BJ (cell line): ENCODE measurements around a stretch of chr1.

- CAGE, long polyA plus RNA, result no peak
- RRBS, result no CpG with 5 or more reads among the region's 9 CpGs
Measured at GRCh38 chr1:37552394-37552878, 1.7 kb downstream of the SNIP1 start.

DNA sequence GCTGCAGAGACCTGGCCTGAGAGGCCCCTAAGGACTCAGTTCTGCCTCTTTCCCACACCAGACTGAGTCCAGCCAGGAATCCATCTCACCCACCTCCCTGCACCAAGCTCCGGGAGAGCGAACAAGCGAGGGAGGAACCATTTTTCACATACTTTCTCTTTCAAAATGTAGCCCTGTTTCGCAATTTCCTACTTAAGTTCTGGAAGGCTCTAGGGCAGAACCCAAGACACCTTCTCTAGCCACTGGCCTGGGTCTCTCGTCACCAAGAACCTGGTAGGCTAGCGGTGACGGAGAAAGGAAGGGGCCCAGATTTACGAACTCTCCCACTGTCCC is 10.8 kb upstream of the GNL2 start:
- CAGE, long polyA plus RNA, result no peak
- RRBS, result no CpG with 5 or more reads among the region's 8 CpGs

DNA sequence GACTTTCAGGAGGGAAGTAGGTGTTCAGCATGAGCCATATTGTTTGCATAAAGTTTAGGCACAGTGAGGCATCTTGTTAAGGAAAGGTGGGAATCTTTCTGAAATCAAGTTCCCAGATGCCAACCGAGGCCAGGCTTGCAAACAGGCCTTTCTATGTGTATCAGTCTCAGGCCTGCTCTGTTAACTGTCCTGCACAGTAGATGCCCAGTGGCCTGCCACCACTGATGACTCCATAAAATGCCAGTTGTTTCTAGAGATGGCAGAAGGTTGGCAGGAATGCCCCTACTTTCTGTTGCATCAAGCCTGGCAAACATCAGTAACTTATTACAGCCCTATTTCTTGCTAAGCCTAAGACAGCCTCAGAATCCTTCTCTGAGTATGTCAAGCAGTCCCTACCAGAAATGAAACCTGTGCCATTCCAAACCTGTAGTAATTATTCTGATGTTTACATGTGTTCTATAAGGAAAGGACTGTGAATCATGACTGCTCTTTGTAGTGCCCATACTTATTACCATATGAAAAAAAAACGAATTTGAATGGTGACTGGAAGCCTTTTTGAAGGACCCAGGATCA is 5.3 kb downstream of the CDCA8 start:
- CAGE, long polyA plus RNA, result no peak
- RRBS, result no CpG with 5 or more reads among the region's 2 CpGs

DNA sequence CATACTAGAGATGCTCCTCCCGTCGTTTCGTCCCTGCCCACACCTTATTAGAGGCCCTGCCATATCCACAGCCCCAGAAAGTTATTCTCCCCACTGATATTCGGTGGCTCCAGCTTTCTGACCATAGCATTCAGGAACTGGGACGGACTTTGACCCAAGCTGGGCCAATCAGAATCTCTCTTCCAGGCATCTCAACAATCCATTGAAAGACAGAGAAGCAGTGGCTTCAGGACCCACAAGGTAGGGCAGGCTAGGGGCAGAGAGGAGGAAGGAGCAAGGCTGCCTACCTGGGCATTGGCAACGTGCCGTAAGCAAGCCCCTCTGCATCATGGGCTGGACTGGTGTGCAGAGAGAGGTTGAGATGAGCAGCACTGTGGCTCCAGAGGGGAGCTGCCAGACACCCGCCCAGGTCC is 32.5 kb downstream of the EPHA10 start:
- CAGE, long polyA plus RNA, result no peak
- RRBS, result no CpG with 5 or more reads among the region's 8 CpGs

GRCh38 chr1:37833059-37833466 is 25.1 kb upstream of the YRDC start:
- CAGE, long polyA plus RNA, result no peak

DNA sequence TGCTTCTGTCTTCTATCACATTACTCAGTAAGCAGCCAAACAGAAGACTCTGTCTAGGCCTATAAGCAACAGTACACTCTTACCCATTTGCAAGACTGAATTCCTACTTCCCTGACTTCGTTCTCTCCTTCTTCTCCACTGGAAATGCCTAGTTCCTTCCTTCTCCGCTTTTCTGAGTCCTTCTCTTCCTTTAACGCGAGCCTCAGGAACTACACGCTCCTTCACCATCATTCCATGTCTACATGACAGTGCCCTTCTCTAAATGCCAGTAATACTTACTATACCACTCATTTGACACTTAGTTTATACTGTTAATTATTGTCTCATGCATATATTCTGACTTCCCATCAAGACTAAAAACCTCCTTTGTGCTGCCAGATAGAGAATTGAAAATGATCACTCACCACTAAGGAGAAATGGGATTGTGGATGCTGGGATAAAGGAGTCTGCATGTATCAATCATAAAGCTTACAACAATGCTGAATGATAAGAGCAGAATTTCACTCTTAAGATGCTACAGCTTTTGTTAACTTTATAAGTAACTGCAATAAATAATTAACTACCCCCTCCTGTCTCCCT is 15.1 kb downstream of the MTF1 start:
- CAGE, long polyA plus RNA, result no peak
- RRBS, result no CpG with 5 or more reads among the region's 5 CpGs

- CAGE, long polyA plus RNA, result no peak
- RRBS, result 1% methylated on average over 5 of the region's 16 CpGs
Measured at GRCh38 chr1:37858933-37859337, 457 bp downstream of the MTF1 start.

GRCh38 chr1:37859940-37860770 is 763 bp upstream of the MTF1 start:
- CAGE, long polyA plus RNA, result no peak
- RRBS, result no CpG with 5 or more reads among the region's 32 CpGs

DNA sequence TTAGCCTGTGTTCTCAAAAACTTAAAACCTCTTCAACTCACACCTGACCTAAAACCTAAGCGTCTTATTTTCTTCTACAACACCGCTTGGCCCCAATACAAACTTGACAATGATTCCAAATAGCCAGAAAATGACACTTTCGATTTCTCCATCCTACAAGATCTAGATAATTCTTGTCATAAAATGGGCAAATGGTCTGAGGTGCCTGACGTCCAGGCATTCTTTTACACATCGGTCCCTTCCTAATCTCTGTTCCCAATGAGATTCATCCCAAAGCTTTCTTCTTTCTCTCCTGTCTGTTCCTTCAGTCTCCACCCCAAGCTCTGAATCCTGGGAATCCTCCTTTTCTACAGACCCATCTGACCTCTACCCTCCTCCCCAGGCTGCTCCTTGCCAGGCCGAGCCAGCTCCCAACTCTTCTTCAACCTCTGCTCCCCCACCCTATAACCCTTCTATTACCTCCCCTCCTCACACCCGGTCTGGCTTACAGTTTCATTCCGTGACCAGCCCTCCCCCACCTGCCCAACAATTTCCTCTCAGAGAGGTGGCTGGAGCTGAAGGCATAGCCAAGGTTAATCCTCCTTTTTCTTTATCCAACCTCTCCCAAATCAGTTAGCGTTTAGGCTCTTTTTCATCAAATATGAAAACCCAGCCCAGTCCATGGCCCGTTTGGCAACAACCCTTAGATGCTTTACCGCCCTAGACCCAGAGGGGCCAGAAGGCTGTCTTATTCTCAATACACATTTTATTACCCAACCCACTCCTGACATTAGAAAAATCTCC is 37.7 kb downstream of the INPP5B start:
- CAGE, long polyA plus RNA, result no peak
- RRBS, result no CpG with 5 or more reads among the region's 11 CpGs

GRCh38 chr1:37931124-37932351 is 15.3 kb downstream of the INPP5B start:
- CAGE, long polyA plus RNA, result no peak
- RRBS, result 2% methylated on average over 5 of the region's 79 CpGs

DNA sequence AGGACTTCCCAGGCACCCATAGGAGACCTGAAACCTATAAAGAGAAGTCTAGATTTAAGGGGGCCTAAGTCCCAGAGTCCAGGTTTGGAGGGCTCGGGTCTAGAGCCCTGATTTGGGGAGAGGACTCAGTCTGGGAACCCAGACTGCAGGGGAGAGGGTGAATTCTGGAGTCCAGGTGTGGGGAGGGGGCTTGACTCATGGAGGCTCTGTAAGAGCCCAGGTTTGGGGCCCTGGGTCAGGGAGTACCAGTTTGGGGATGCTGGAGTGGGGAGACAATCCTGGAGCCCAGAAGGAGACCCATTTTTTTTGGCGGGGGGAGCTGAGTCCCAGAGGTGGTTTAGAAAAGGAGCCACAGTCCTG is 7.2 kb upstream of the SF3A3 start:
- CAGE, long polyA plus RNA, result no peak
- RRBS, result no CpG with 5 or more reads among the region's 2 CpGs

DNA sequence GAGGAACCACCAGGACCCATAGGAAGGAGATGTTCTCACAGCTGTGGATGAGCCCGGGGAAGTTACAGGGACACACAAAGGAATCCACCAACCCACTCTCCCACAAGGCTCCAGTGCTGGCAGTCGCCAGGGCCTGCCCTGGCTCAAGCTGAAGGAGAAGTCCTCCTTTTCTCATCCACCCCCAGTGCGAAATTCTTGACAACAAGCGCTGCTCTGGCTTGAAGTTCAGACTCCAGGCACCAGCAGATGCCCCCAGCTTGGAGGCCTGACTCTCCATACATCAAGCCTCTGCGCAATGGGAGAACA is 4.5 kb downstream of the FHL3 start:
- CAGE, long polyA plus RNA, result no peak
- RRBS, result no CpG with 5 or more reads among the region's 5 CpGs

GRCh38 chr1:38699890-38700515 is 159.6 kb downstream of the RRAGC start:
- CAGE, long polyA plus RNA, result no peak
- RRBS, result no CpG with 5 or more reads among the region's 5 CpGs

- CAGE, long polyA plus RNA, result no peak
- RRBS, result no CpG with 5 or more reads among the region's 8 CpGs
Measured at GRCh38 chr1:38777766-38778448, 81.7 kb downstream of the RRAGC start.

DNA sequence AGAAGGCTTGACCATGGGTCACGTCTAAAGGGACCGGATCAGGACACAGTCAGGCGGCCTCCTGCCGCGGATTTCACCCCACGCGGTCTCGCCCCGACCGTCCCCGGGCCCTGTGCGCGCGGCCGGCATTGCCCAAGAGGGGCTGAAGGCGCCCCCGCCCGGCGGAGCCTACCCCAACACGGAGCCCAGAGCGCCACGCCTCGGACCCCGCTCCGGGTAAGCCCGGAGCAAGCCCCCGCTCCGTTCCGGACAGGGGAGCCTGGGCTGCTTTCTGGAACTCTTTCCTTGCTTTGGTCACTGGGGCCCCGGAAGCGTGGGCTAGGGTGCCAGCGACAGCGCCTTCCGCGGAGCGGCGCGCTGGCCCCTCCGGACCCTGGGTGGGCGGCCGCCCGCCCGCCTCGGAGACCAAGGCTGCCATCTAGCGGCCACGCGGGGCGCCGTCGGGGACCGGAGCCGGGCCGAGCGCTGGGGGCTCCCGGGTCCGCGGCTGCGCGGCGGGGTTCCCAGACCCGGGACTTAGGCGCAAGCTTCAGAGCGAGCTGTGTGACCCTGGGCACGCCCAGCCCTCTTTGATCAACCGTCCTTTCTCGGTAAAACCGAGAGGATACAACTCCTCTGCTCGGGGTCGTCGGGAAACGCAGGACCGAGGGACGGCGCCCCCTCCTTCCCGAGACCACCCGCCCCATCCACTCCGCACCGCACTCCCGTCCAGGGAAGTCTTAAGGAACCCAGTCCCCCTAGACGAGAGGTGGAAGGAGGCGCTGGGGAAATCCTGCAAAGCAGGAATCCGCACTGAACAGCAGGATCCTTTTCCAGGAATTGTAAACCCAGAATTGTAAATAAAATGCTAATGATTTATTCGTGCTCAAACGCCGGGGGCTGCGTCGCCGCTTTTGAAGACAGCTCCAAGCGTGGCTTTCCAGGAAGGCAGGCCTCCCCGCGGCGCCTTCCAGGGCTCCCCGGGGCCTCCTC is 41.4 kb downstream of the RRAGC start:
- CAGE, long polyA plus RNA, result no peak
- RRBS, result 6% methylated on average over 50 of the region's 93 CpGs

- CAGE, long polyA plus RNA, result no peak
- RRBS, result no CpG with 5 or more reads among the region's 8 CpGs
Measured at GRCh38 chr1:39107414-39107875, 81.3 kb downstream of the NDUFS5 start.

DNA sequence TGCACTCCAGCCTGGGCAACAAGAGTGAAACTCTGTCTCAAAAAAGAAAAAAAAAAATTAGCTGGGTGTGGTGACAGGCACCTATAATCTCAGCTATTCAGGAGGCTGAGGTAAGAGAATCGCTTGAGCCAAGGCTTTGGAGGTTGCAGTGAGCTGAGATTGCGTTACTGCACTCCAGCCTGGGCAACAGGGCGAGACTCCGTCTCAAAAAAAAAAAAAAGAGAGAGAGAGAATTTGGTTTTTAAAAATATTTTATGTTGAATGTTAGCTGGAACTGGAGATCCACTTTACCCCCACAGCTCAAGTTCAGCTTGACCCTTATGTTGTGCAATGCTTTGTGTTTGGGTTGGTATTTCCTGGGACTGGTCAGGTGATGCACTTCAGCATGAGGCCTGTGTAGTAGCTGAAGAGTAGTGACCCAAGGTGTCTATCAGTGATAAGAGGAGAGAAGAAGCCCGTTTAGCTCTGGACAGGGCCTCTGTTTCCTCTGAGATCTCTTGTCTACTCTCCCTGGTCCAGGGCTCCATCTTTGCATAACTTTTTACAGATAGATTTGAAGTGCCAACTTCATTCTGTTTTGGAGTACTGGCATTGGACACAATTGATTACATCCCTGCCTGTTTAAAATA is 36.7 kb upstream of the MACF1 start:
- CAGE, long polyA plus RNA, result no peak
- RRBS, result no CpG with 5 or more reads among the region's 5 CpGs

GRCh38 chr1:39220739-39221035 is 16.2 kb downstream of the MACF1 start:
- CAGE, long polyA plus RNA, result no peak
- RRBS, result no CpG with 5 or more reads among the region's 1 CpG

DNA sequence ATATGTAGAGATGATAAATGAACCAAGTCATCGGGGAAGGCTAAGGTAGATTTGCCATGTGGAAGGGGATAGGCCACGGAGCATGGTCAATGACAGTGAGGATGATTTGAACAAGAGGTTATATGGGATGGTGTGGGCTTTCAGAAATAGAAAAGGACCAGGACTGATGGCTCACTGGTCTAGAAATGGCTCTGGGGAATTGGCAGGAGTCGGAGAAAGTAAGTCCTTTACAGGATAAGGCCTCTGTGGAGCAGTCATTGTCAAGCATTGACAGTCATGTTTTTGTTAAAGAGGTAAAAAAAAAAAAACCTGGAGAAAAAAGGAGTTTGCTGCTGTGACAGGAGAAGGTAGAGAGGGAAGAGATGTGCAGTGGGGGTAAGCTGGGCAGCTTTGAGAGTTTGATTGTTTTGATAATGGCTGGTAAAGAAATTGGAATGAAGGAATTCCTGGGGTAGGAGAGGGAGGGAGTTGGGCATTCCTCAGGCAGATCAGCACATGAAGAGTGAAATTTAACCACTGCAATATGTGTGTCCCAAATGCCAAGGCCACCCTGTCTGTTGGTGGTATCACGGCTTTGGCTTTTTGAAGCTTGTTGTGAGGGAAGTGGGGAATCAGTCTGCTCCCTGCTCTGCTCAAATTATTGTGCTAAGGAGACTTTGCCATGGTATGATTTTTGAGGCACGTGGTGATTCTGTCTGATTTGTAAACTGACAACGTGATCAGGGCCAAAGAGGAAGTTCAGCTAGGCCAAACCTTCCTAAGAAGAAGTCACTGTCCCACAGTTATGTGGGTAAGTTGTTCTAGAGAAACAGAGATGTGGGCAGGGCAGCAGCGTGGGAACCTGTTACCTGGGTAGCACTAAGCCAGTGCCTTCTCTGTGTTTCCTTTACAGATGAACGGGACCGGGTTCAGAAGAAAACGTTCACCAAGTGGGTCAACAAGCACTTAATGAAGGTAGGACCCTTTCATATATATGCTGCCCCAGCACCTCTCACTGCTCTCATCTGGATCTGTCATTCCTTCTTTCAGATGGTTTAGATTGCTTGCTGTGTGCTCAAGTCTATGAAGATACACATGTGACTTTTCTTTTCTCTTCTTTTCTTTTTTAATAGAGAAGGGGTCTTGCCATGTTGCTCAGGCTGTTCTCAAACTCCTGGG is 26.2 kb downstream of the MACF1 start:
- CAGE, long polyA plus RNA, result no peak
- RRBS, result no CpG with 5 or more reads among the region's 10 CpGs

- CAGE, long polyA plus RNA, result no peak
- RRBS, result no CpG with 5 or more reads among the region's 1 CpG
Measured at GRCh38 chr1:39295965-39296355, 91.5 kb downstream of the MACF1 start.